Measurements from ENCODE around the gene MIER3.

DNA sequence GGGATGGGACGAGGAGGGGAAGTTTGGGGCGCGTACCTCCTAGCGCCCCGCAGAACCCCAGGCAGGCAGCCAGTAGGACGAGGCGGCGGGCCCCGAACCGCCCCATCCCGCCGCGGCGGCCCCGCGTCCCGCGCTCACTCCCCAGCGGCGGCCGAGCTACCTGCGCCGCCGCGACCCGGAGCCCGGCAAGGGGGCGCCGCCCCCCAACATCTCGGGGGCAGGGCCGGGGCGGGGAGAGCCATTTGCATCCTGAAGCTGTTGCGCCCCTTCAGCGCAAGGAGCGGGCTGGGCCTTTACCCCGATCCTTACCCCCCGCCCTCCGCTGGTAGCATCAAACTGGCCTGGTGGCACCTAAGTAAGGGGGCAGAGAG lies 101.4 kb downstream of the ESM1 start:
- PRO-cap, 2 experiments = no peak in any of the 2 experiments
- RAMPAGE, long total RNA, 4 experiments = no peak in any of the 4 experiments

GRCh38 chr5:55234153-55234726 lies 832 bp upstream of the CCNO start:
- PRO-cap, 2 experiments = no peak in any of the 2 experiments
- RAMPAGE, long total RNA, 4 experiments = no peak in any of the 4 experiments

DNA sequence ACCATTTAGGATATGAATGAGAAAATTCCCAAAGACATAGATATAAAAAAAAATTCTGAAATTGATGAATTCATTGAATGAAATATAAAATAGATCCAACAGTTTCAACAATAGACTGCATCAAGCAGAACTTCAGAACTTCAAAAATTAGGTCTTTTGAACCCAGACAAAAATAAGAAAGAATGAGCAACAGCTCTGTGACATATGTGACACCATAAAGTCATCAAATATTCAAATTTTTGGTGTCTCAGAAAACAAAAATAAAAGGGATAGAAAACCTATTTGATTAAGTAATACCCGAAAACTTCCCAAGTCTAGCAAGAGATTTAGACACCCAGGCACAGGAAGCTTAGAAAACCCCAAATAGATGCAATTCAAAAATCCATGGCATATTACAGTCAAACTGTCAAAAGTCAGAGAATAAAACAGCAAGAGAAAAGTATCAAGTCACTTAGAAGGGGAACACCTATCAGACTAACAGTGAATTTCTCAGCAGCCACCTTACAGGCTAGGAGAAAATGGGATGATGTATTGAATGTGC lies 103.8 kb downstream of the PLPP1 start:
- PRO-cap, 2 experiments = no peak in any of the 2 experiments
- RAMPAGE, long total RNA, 4 experiments = no peak in any of the 4 experiments

DNA sequence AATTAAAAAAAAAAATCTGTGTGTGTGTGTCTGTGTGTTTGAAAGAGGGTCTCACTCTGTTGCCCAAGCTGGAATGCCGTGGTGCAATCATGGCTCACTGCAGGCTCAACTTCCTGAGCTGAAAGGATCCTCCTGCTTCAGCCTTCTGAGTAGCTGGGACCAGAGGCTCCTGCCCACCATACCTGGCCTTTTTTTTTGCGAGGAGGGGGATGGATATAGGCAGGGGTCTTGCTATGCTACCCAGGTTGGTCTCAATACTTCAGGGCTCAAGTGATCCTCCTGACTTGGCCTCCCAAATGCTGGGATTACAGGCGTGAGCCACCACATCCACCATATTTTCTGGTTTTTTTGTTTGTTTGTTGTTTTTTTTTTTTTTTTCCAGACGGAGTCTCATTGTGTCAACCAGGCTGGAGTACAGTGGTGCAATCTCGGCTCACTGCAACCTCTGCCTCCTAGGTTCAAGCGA lies 61.1 kb downstream of the PLPP1 start:
- PRO-cap, 2 experiments = no peak in any of the 2 experiments
- RAMPAGE, long total RNA, 4 experiments = no peak in any of the 4 experiments

GRCh38 chr5:55530437-55531096 lies 4.2 kb downstream of the PLPP1 start:
- PRO-cap, 2 experiments = no peak in any of the 2 experiments
- RAMPAGE, long total RNA, 4 experiments = no peak in any of the 4 experiments

GRCh38 chr5:55538569-55538969 lies 3.8 kb upstream of the PLPP1 start:
- PRO-cap, 2 experiments = no peak in any of the 2 experiments
- RAMPAGE, long total RNA, 4 experiments = no peak in any of the 4 experiments

DNA sequence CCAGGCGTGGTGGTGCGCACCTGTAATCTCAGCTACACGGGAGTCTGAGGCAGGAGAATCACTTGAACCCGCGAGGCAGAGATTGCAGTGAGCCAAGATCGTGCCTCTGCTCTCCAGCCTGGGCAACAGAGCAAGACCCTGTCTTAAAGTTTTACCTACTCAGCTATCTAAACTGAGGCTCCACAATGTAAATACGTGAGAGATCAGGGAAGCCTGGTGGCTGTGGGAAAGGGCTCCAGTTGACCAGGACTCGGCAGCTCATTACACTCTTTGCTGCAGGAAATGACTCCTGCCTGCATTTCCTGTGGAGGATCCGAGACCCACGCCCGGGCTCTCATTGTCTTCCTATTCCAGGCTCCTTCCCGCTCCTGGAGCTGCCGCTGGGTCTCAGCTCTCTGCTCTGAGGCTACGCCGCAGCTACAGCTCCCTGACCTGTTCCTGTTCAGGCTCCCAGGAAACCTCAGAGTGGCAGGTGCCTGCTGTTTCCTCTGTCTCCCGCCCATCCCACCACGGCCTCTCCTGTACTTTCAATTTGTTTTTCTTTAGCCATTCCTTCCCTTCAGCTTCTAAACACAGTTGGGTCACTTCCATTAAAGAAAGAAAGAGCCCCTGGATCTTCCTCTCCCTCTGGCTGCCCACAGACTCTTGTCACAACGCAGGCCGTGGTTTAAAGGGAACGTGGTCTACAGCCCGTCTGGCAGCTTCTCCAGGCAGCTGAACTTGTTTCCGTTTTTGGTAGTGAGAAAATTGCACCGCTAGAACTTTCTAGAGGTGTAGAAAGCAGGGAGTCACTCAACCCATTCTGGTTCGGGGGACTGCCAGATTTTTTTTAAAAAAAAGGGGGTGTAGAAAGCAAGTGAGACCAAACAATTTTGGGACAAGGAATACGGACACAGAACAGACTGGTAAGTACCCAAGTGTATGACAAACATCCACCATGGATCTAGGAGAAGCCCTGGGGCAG lies 71.5 kb downstream of the IL6ST start:
- PRO-cap, 2 experiments = peak in 2 of 2 experiments; most common plus-strand start position 299 of the sequence (in 1); most common minus-strand start position 722 of the sequence (in 1)
- RAMPAGE, long total RNA, 4 experiments = no peak in any of the 4 experiments

DNA sequence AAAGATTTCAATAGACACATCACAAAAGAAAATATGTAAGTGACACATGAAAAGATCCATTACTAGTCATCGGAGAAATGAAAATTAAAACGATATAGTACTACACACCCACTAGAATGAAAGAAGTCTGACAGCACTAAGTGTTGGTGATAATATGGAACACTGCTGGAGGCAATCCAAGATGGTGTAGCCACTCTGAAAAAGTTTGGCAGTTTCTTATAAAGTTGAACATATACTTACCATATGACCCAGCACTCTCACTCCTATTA lies 48.7 kb downstream of the IL6ST start:
- PRO-cap, 2 experiments = no peak in any of the 2 experiments
- RAMPAGE, long total RNA, 4 experiments = no peak in any of the 4 experiments

- PRO-cap, 2 experiments = no peak in any of the 2 experiments
- RAMPAGE, long total RNA, 4 experiments = no peak in any of the 4 experiments
Observed at GRCh38 chr5:56112340-56112988, 117.7 kb upstream of the IL6ST start.

DNA sequence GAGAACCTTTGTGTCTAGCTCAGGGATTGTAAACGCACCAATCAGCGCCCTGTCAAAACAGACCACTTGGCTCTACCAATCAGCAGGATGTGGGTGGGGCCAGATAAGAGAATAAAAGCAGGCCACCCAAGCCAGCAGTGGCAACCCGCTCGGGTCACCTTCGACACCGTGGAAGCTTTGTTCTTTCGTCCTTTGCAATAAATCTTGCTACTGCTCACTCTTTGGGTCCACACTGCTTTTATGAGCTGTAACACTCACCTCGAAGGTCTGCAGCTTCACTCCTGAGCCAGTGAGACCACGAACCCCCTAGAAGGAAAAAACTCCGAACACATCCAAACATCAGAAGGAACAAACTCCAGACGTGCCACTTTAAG lies 63.2 kb upstream of the ANKRD55 start:
- PRO-cap, 2 experiments = no peak in any of the 2 experiments
- RAMPAGE, long total RNA, 4 experiments = no peak in any of the 4 experiments

GRCh38 chr5:56412883-56413502 lies 179.9 kb upstream of the ANKRD55 start:
- PRO-cap, 2 experiments = no peak in any of the 2 experiments
- RAMPAGE, long total RNA, 4 experiments = no peak in any of the 4 experiments

DNA sequence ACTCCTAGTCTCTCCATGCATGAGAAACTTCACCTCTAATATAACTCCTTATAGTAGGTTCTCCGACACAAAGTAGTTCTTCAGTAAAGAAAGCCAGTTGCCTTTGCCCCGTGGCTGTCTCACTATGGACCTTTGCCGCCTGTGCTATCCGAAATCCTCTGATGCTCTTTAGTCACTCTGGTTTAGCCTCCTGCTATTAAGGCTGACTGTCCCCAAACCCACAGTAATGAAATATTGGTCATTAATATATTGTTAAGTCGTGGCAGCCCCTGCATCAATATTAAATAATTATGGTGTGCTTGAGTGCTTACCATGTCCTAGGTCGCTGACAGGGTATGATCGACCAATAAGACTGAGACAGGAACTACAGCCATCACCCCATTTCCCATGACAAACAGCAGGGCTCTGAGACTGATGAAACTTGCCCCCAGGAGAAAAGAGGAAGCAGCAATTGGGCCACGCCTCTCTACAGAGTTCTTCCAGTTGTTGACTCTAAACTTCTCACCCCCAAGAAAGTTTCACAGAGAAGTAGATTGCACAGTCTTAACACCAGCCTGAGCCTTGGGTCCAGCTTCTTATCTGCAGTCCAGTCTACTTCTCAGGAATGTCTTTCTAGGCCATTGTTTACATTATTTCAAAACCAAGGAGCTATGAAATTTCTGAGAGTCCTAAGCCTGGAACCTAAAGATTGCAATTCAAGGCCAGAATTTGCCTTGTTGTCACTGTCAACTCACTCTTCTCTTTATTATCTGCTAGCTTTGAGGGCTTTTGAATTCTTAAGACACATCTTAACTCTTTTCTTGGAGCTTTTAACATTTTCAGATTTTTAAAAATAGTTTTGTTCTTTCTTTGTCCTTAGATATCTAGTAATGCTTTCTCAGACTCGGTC lies 182.2 kb upstream of the ANKRD55 start:
- PRO-cap, 2 experiments = no peak in any of the 2 experiments
- RAMPAGE, long total RNA, 4 experiments = no peak in any of the 4 experiments

DNA sequence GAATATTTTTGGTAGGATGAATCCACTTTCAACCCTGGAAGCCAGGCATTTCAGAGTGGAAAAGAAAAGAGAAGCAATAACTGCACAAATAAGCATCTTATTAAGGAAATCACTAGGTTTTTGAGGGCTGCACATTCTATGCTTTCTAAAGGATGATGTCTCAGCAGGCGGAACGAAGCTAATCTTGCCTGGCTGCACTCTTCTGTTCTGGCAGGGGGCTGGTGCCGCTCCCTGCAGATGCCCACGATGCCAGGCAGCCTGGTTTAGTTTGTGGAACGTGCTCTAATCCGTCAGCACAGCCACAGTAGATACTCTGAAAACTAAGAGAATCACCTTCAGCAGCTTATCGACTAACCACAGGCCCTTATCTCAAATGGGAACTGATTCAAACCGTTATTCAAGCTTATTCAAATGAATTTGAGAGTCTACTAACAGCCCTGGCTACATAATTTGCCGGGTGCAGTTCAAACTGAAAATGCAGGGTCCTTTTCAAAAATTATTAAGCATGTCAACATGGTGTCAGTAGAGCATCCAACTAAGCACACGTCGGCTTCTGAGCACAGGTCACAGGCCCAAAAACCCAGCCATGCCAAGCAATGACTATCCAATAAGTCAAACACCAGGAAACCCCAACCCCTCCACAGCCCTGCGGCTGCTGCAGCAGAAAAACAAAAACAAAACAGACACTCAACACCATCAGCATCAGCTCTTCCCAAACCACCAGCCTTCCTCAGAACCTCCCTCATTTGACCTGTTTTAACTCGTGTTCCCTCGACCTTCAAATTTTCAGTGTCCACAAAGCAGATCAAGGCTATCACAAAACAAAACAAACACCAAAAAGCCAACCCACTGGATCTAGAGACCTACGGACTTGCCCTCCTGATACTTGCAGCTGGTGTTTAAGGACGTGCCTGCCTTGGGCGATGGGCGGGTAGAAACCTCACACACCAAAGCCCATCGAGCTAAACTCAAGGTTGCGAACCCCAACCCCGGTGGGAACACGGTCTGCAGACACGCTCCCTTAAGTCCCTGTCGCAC lies 246.7 kb upstream of the ANKRD55 start:
- PRO-cap, 2 experiments = no peak in any of the 2 experiments
- RAMPAGE, long total RNA, 4 experiments = no peak in any of the 4 experiments

- PRO-cap, 2 experiments = no peak in any of the 2 experiments
- RAMPAGE, long total RNA, 4 experiments = no peak in any of the 4 experiments
Observed at GRCh38 chr5:56534066-56534717, 281.2 kb upstream of the MAP3K1 start.

DNA sequence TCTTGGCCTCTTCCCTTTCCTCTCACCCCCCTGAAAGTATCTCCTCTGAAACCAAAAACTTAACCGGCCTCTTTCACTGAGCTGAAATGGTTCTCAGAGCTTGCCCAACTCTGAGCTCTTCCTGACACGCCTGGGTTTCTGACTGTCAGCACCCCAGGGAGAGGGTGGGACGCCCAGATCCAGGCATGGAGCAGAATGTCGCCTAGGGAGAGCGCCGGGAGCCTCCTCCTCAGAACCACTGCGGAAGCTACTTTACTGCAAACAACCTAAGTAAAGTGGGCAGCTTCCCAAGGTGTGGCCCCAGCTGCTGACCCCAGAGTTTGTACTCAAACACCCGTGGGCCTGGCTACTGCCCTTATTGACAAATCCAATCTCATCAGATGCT lies 226.2 kb upstream of the MAP3K1 start:
- PRO-cap, 2 experiments = no peak in any of the 2 experiments
- RAMPAGE, long total RNA, 4 experiments = no peak in any of the 4 experiments

DNA sequence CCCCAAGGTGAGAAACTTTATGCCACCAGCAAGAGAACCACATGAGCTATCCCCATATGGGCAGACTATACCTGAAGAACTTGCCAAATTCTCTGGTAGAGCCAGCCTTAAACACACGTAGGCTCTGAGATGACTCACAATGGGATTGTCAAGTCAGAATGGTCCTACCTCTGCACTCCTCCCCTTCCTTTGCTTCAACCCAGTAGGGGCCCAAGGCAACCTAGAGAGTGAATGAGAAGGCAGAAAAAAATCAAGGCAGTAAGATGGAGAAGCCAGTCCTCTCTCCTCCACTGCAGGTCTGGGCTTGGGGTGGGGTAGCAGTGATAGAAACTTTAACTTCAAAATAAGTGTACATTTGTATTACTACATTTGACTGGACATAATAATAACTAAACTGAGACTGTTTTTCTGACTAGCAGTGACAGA lies 204.9 kb upstream of the MAP3K1 start:
- PRO-cap, 2 experiments = no peak in any of the 2 experiments
- RAMPAGE, long total RNA, 4 experiments = no peak in any of the 4 experiments

DNA sequence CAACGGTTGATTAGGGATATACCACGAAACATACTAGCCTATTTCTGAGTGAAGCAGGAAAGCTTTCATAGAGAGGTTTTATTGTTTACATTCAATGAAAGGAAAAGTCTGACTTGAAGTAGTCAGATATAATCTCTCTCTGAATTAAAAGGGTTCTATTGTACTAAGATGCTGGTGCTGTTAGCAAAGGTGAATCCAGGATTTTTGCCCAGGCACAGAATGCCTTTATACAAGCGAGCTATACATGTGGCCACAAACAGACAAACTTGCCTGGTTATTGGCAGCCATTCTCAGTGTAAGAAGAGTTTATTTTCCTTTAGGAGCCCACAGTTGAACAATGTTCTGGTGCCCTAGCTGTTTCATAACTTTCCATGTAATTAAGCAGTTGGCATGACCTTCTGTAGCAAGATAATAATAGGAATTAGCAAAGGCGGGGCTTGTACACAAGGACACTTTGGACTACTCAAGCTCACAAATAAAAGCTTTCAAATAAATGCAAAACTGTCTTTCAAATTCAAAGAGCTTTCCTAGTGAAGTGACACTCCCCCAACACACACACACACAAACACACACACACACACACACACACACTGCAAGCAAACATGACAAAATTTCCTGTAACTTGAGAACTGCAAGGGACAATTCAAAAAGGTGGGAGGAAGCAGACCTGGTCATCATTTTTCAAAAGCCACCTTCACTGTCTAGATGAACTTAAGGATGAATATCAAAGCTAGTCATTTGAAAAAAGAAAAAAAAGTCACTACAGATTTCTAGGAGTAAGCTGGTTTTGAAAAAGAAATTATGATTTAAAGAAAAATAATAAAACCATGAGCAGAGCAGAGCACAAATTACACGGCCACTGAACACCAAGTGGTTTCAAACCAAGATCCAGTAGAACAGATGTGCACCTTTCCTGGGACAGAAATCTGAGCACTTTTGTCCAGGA lies 198.6 kb upstream of the MAP3K1 start:
- PRO-cap, 2 experiments = peak in 1 of 2 experiments; most common plus-strand start position 634 of the sequence (in 1)
- RAMPAGE, long total RNA, 4 experiments = no peak in any of the 4 experiments

- PRO-cap, 2 experiments = no peak in any of the 2 experiments
- RAMPAGE, long total RNA, 4 experiments = start-site peak on the minus strand in 1 of 4 experiments, at chr5:56923265-56923475 at its widest, 5 reads per replicate
Observed at GRCh38 chr5:56922919-56923687, 13.7 kb downstream of the SETD9 start.

- PRO-cap, 2 experiments = no peak in any of the 2 experiments
- RAMPAGE, long total RNA, 4 experiments = start-site peak on the minus strand in 1 of 4 experiments, at chr5:56933285-56933387 at its widest, 6 reads per replicate
Observed at GRCh38 chr5:56933148-56933505, 18.8 kb downstream of the MIER3 start.

GRCh38 chr5:56952000-56952828 lies at the start of gene MIER3:
TSS of gene MIER3 (minus strand) at chr5:56952123.
- PRO-cap, 2 experiments = peak in 2 of 2 experiments; most common plus-strand start chr5:56952237 (in 1); most common minus-strand start chr5:56952541 (in 2)
- RAMPAGE, long total RNA, 4 experiments = start-site peak on the minus strand in 3 of 4 experiments, at chr5:56952103-56952211 at its widest, 29 to 126 reads per replicate

Measured in upper lobe of left lung (tissue), 5 donors.